OCI-LY7 (cell line): ENCODE measurements around a stretch of chr1.

GRCh38 chr1:38527092-38527710 lies 332.4 kb downstream of the RRAGC start:
- PRO-cap: no peak
- RAMPAGE, long total RNA: no peak

DNA sequence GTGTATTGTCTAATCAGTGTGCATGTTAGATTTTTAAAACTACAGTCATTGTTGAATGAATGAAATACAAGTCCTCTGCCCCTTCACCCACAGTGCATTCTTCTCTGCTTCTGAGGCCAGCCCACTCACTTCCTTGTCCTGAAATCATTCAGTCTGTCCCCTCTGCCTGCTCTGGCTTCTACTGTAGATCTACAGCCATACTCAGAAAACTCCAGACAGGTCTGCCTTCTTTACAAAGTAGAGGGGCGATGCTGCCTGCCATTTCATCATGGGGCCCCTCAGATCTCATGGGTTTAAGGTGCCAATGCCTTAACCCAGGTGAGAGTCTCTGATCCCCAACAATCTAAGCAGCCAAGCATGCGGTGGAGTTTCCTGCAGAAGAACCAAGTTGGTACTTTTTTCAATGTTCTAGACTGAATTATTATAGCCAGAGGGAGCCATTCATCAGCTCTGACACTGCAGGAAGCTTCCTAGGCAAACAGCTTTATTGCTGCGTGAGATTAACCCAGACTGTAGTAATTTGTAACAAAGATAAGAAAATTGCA lies 135.6 kb downstream of the RRAGC start:
- PRO-cap: no peak
- RAMPAGE, long total RNA: no peak

DNA sequence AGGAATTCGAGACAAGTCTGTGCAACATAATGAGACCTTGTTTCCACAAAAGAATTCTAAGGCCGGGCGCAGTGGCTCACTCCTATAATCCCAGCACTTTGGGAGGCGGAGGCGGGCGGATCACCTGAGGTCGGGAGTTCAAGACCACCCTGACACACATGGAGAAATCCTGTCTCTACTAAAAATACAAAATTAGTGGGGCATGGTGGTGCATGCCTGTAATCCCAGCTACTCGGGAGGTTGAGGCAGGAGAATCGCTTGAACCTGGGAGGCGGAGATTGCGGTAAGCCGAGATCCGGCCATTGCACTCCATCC lies 2.6 kb downstream of the AKIRIN1 start:
- PRO-cap: no peak
- RAMPAGE, long total RNA: no peak

GRCh38 chr1:39047073-39047700 lies 21.0 kb downstream of the NDUFS5 start:
- PRO-cap: no peak
- RAMPAGE, long total RNA: no peak

- PRO-cap: no peak
- RAMPAGE, long total RNA: no peak
Measured at GRCh38 chr1:39089913-39090582, 63.9 kb downstream of the NDUFS5 start.

GRCh38 chr1:39110485-39111315 lies 84.5 kb downstream of the NDUFS5 start:
- PRO-cap: no peak
- RAMPAGE, long total RNA: no peak

GRCh38 chr1:39132842-39133603 lies 71.5 kb upstream of the MACF1 start:
- PRO-cap: no peak
- RAMPAGE, long total RNA: no peak

DNA sequence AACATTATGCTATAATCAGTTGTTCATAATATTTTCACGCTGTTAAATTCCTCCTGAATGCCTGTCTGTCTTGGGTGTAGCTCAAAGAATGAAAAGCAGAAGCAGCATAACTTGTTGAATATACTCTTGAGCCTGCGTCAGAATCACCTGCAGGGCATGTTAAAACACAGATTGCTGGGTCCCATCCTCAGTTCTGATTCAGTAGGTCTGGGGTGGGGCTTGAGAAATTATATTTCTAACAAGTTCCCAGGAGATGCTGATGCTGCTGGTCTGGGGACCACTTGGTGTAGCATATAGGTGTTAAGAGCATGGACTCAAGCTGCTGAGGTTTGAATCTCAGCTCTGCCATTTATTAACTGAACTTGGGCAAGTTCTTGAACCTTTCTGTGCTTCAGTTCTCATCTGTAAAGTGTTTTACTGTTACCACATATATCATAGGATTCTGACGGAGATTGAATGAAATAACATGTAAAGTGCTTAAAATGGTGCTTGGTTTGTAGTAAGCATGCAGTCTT lies 63.3 kb upstream of the MACF1 start:
- PRO-cap: no peak
- RAMPAGE, long total RNA: no peak

DNA sequence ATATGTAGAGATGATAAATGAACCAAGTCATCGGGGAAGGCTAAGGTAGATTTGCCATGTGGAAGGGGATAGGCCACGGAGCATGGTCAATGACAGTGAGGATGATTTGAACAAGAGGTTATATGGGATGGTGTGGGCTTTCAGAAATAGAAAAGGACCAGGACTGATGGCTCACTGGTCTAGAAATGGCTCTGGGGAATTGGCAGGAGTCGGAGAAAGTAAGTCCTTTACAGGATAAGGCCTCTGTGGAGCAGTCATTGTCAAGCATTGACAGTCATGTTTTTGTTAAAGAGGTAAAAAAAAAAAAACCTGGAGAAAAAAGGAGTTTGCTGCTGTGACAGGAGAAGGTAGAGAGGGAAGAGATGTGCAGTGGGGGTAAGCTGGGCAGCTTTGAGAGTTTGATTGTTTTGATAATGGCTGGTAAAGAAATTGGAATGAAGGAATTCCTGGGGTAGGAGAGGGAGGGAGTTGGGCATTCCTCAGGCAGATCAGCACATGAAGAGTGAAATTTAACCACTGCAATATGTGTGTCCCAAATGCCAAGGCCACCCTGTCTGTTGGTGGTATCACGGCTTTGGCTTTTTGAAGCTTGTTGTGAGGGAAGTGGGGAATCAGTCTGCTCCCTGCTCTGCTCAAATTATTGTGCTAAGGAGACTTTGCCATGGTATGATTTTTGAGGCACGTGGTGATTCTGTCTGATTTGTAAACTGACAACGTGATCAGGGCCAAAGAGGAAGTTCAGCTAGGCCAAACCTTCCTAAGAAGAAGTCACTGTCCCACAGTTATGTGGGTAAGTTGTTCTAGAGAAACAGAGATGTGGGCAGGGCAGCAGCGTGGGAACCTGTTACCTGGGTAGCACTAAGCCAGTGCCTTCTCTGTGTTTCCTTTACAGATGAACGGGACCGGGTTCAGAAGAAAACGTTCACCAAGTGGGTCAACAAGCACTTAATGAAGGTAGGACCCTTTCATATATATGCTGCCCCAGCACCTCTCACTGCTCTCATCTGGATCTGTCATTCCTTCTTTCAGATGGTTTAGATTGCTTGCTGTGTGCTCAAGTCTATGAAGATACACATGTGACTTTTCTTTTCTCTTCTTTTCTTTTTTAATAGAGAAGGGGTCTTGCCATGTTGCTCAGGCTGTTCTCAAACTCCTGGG lies 26.2 kb downstream of the MACF1 start:
- PRO-cap: no peak
- RAMPAGE, long total RNA: no peak

- PRO-cap: no peak
- RAMPAGE, long total RNA: no peak
Measured at GRCh38 chr1:39266145-39266753, 61.8 kb downstream of the MACF1 start.

GRCh38 chr1:39281972-39282629 lies 77.6 kb downstream of the MACF1 start:
- PRO-cap: no peak
- RAMPAGE, long total RNA: no peak

DNA sequence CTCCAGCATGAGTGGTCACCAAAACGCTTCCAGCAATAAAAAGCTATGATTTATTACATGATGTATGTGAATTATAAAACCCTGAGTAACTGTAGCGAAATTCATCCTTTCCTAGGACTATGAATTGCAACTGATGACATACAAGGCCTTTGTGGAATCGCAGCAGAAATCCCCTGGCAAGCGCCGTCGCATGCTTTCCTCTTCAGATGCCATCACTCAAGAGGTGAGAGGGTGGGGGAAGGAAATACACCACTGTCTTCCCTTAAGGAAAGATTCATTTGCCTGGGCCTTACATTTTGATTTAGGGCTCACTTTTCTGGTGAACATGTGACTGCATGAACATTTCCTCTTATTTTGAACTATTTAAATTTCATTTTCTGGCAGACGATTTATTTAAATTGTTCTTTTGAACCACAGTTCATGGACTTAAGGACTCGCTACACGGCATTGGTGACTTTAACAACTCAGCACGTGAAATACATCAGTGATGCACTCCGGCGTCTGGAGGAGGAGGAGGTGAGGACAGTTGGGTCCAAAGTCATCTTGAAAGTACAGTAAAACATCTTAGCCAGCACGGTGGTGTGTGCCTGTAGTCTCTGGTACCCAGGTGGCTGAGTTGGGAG lies 118.1 kb downstream of the MACF1 start:
- PRO-cap: no peak
- RAMPAGE, long total RNA: no peak

DNA sequence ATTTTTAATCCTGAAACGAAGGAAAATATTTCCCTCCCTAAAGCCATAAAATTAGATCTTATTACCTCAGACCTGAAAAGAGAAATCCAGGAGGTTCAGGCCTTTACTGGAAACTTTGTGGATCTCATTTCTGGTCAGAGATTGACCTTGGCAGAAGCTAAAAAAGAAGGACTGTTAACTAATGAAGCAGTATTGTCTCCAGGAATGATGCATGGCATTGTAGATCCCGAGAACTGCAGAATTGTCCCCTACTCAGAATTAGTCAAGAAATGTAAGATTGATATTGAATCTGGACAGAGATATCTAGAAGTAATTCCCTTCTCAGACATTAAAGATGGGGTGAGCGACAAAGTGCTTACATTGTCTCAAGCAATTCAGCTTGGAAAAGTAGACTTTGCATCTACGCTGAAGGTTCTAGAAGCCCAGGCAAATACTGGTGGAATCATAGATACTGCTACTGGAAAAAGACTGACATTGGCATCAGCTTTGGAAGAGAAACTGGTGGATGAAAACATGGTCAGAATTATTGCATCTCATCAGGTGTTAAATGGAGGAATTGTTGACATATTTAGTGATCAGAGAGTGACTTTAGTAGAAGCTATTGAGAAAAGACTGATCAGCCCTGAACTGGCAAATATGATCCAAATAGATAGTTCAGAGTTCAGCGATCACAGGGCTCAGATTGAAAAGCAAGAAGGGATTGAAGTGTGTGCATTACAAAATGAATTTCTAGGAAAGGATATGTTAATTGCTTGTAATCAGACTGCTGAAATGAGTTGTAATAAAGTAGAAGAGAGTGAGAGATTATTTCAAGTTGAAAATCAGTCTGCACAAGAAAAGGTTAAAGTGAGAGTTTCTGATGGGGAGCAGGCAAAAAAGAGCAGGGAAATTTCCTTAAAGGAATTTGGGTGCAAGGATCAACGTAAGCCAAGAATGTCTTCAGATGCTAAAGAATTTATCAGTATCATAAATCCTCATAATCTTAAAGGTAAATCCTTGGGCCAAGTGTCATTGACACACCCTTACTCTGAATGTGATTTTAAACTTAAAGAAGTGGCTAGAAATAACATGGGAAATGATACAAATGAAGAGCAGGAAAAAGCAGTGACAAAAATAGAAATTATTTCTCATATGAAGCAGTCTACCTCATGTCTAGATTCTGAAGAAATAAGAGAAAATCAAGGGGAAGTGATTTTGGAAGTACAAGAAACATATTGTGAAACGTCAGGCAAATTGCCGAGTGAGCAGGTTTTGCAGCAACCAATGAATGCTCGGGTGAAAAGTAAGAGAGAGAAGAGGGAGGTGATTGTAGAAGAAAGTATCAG lies 130.2 kb downstream of the MACF1 start:
- PRO-cap: no peak
- RAMPAGE, long total RNA: no peak

DNA sequence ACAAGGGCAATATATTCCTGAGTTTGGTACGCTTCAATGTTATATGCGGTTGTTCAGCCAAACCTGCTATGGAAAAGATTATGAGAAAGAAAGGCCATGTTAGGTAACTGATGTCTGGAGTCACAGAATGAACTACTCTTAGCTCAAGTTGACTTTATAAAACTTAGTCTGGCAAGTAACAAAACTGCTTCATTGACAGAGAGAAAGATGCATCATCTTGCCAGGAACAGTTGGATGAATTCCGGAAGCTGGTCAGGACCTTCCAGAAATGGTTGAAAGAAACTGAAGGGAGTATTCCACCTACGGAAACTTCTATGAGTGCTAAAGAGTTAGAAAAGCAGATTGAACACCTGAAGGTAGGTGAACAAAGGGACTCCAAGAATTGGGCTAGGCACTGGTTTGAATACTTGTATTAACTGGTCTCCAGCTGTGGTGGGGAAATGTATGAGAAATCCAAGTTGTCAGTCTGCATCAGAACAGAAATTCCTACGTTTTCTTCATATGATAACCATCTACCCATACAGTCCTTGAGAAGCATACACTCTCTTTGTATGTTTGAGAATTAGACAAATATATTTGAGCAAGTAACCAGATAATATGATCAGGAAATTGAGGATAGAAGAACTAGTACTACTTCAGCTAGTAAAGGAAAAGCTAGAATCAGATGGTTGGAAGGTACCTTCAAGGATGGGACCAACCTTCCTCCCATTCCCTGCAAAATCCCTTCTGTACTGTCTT lies 121.4 kb upstream of the BMP8A start:
- PRO-cap: no peak
- RAMPAGE, long total RNA: no peak

- PRO-cap: no peak
- RAMPAGE, long total RNA: no peak
Measured at GRCh38 chr1:39407055-39408143, 84.0 kb upstream of the BMP8A start.

GRCh38 chr1:39409420-39410557 lies 81.6 kb upstream of the BMP8A start:
- PRO-cap: no peak
- RAMPAGE, long total RNA: no peak

DNA sequence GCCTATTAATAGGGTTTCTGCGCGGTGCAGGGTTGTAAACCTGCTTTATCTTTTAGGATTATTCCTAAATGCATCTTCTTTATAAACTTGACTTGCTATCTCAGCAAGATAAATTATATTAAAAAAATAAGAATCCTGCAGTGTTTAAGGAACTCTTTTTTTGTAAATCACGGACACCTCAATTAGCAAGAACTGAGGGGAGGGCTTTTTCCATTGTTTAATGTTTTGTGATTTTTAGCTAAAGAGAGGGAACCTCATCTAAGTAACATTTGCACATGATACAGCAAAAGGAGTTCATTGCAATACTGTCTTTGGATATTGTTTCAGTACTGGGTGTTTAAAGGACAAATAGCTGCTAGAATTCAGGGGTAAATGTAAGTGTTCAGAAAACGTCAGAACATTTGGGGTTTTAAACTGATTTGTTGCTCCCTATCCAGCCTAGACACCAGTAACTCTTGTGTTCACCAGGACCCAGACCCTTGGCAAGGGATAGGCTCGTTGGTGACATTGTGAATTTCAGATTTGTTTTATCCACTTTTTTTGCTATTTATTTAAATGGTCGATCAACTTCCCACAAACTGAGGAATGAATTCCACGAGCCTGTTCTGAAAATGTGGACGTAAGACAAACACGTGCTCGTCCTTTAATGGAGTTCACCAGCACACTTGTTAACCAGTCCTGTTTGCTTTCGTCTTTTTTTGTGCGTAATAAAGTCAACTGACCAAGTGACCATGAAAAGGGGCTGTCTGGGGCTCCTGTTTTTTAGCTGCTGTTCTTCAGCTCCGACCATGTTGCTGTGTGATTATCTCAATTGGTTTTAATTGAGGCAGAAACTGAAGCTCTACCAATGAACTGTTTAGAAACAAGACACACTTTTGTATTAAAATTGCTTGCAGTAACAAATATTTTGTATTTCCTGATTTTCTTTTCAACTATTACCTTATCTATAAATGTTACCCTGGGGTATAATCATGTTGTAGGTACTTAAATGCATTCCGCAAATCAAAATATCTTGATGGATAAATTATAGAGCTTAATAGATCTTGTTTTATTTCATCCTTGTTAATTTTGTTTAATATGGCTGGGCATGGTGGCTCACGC lies 5.0 kb upstream of the BMP8A start:
- PRO-cap: no peak
- RAMPAGE, long total RNA: no peak

- PRO-cap: no peak
- RAMPAGE, long total RNA: no peak
Measured at GRCh38 chr1:39558442-39559031, 18.1 kb downstream of the PABPC4 start.

- PRO-cap: no peak
- RAMPAGE, long total RNA: no peak
Measured at GRCh38 chr1:39560880-39562089, 15.3 kb downstream of the PABPC4 start.

DNA sequence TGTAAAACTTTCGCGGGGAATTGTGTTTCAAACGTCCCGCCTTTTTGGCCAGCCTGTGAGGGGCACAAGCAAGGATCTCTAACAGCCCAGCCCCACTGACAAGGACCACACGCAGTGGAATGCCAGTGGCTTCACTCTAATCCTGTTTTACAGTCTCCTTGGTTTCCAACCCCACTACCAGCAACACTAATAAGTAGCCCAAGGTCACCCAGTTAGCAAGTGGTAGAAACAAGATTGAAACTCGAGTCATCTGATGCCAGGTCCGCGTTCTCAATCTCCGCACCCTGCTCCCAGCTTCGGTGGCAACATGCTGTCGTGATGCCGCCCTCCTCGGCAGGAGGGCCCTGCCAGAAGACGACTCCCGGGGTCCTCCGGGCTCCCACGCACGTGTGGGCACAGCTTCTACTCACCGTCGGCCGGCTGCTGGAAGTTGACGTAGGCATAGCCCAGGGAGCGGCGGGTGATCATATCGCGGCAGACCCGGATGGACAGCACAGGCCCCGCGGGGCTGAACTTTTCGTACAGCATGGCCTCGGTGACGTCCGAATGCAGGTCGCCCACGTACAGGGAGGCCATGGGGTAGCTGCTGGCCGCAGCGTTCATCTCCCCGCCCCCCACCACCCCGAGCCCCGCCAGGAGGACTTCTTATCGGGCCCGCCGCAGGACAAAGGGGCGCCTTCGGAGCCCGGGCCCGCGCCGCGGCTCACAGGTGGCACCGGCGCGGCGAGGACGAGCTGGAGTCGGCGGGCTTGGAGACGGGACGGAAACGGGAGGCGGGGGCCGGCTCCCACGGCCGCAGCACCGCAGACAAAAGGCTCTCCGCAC lies 1.0 kb downstream of the PABPC4 start:
- PRO-cap: no peak
- RAMPAGE, long total RNA: no peak